Osteoblast (primary cell): ENCODE data around the genes SRSF1 and HSF5.

- CAGE, long polyA plus RNA: no peak
- RRBS: no CpG with 5 or more reads among the region's 10 CpGs
Measured at GRCh38 chr17:57832658-57833076, 17.2 kb downstream of the MRPS23 start.

GRCh38 chr17:57914340-57915154, 40.7 kb downstream of the CUEDC1 start:
- CAGE, long polyA plus RNA: no peak
- RRBS: no CpG with 5 or more reads among the region's 5 CpGs

- CAGE, long polyA plus RNA: no peak
- RRBS: no CpG with 5 or more reads among the region's 4 CpGs
Measured at GRCh38 chr17:57952481-57953104, 2.6 kb downstream of the CUEDC1 start.

- CAGE, long polyA plus RNA: no peak
- RRBS: no CpG with 5 or more reads among the region's 2 CpGs
Measured at GRCh38 chr17:57992375-57992966, 4.4 kb upstream of the VEZF1 start.

DNA sequence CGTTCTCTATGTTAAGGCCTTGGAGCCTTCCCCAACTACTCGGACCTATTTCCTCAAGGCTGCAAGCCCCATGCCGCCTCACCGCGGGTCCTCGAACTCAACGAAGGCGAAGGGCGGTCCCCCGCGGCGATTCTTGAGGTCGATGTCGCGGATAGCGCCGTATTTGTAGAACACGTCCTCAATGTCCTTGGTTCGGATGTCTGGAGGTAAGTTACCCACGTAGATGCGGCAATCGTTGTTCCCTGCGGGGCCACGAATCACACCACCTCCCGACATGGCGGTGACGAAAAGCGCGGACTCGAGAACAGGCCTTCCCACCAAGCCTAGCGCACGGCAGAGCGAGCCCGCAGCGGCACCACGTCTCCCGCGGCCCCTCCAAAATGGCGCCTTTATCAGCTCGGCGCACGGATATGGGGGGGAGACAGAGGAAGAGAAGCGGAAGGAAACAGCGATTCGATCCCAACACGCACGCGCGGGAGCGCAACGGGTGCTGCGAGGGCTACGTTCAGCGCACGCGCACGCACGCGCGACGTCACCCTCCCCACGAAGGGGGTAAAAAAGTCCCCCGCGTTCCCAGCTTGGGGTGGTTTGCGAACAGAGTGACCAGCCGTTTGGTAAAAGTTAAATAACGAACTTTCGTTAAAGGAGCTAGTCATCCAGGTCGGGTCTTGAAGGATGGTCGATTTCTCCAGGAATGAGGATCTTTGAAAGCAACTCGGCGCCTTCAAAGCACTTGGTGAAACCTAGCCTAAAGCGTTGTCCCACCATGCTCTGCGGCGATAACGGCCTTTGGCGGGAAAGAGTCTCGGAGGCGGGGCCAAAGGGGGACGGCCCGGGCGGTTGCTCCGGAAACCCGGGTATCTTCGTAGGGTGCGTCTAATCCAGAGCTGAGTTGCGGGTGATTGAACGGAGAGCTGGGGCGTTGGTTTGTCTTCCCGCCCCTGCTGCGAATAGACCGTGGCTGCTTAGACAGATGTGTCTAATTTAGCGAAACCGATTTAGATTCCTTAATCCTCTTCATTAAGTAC, at the start of gene SRSF1:
Gene SRSF1, minus strand, starts transcription at position 385 of the 1,028 bp plus-strand sequence.
- CAGE, long polyA plus RNA: no peak
- RRBS: no CpG with 5 or more reads among the region's 94 CpGs

DNA sequence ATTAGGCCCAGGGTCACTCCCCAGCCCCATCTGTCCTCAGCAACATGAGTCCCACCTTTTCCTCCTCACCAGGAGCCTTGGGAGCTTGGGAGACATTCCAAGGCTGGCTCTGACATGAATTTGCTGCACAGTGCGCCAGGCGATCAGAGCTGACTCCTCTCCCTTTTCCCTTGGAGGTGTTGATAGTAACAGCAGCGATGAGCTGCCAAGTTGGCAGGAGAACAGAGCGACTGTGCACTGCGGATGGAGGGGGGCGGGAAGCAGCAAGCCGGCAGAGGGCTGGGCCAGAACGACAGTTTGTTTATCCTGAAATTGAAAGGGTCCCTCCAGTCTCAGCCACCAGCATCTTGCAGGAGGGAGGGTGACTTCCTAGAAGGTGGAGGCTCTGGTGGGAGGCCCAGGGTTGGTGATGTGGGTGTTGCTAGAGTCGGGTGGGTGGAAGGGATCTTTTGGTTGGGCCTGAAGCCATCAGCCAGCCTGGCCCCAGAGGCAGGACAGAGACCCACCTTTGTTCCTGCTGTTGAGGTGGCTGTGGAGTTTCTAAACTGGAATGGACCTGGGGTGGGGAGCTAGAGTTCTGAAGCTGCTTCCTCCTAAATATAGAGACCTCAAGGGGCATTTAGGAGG, 22.5 kb upstream of the DYNLL2 start:
- CAGE, long polyA plus RNA: no peak
- RRBS: no CpG with 5 or more reads among the region's 9 CpGs

DNA sequence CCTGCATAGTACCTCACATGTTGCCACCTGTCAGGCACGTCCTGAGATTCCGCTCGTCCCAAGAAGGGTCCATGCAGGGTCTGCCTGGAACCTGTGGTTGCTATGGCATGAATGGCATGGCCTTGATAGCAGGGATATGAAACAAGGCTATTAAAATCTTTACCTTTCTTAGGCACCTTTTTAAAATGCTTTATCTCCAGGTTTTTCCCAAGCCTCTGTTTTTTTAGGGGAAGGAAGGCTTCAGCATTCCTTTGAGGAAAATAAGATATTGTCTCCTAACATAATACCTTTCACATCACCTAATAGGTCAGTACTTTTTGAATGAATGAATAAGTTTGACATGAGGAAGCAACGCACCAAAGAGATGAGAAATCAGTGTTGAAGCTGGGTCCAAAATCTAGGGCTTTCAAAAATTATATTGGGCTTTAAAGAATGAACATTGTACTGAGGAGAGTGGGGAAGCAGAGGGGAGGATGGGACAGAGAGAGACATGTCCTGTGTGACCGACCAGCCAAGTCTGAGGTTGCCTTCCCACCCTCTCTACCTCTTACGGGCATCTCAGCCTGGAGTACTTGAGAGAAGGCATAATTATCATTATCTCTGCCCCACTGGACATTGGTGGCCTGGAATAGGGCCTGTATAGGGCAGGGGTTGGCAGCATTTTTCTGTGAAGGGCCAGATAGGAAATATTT, 2.5 kb downstream of the DYNLL2 start:
- CAGE, long polyA plus RNA: no peak
- RRBS: no CpG with 5 or more reads among the region's 6 CpGs

DNA sequence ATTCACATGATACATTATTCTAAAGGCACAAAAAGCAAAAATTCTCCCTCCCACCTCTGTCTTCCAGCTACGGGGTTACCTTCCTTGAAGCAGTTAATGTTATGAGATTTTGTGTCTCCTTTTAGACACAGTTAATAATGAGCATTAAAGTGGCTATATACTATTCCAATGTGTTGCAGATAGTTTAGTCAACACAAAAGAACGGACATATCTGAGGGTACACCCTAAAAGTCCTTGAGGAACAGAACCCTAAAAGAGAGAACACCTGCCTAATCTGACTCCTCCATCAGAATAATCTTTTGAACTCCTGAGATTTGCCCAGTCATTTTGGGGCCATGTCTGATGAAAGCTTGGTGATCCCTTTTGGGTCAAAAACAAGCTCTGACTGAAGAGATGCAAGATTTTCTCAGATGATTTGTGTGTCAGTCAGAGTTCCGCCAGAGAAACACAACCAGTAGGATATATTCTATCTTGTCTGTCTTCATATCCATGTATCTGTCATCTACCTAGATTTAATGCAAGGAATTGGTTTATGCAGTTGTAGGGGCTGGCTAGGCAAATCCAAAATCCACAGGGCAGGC, 12.2 kb downstream of the DYNLL2 start:
- CAGE, long polyA plus RNA: no peak
- RRBS: no CpG with 5 or more reads among the region's 3 CpGs

- CAGE, long polyA plus RNA: no peak
- RRBS: no CpG with 5 or more reads among the region's 7 CpGs
Measured at GRCh38 chr17:58309585-58310345, 18.8 kb downstream of the TSPOAP1 start.

GRCh38 chr17:58326278-58326613, 2.3 kb downstream of the TSPOAP1 start:
- CAGE, long polyA plus RNA: no peak
- RRBS: no CpG with 5 or more reads among the region's 7 CpGs

- CAGE, long polyA plus RNA: no peak
- RRBS: no CpG with 5 or more reads among the region's 23 CpGs
Measured at GRCh38 chr17:58351032-58352051, 659 bp downstream of the SUPT4H1 start.

DNA sequence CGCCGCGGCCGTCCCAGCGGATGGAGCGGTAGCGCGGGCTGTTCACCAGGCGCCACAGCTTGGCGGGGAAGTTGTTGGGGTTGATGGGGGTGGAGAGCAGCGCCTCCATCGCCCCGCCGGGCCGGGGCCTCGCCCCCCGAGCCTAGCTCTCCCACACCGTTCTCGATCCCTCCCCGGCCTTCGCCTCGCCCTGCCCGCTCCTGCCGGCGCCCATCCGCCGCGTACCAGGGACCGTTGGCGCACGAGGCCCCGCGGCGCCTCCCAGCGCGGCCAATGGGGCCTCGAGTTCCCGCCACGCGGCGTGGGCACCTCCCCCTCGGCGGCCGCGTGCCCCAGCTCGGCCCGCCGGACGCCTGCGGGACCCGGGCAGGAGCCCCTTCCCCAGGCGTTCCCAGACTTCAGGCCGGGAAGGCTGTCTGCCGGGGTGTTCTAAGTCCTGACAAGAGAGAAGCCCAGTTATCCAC, at the start of gene HSF5:
Gene HSF5, minus strand, starts transcription at position 243 of the 464 bp plus-strand sequence.
- CAGE, long polyA plus RNA: no peak
- RRBS: 71% methylated on average over 8 of the region's 54 CpGs

DNA sequence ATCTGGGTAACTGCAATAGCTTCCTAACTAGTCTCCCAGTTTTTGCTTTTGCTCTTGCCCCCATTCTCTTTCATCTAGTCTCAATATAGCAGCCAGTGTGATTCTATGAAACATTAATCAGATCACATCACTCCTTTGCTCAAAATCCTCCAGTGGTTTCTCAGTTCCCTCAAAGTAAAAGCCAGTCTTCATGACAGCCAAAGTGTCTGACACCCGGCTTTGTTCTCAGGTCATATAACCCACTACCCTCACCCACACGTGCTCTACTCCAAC, 4.5 kb downstream of the MTMR4 start:
- CAGE, long polyA plus RNA: no peak
- RRBS: no CpG with 5 or more reads among the region's 2 CpGs

GRCh38 chr17:58513156-58513918, 1.1 kb downstream of the MTMR4 start:
- CAGE, long polyA plus RNA: no peak
- RRBS: 13% methylated on average over 5 of the region's 14 CpGs

GRCh38 chr17:58538992-58539363, 5.2 kb downstream of the SEPTIN4 start:
- CAGE, long polyA plus RNA: no peak
- RRBS: no CpG with 5 or more reads among the region's 5 CpGs

DNA sequence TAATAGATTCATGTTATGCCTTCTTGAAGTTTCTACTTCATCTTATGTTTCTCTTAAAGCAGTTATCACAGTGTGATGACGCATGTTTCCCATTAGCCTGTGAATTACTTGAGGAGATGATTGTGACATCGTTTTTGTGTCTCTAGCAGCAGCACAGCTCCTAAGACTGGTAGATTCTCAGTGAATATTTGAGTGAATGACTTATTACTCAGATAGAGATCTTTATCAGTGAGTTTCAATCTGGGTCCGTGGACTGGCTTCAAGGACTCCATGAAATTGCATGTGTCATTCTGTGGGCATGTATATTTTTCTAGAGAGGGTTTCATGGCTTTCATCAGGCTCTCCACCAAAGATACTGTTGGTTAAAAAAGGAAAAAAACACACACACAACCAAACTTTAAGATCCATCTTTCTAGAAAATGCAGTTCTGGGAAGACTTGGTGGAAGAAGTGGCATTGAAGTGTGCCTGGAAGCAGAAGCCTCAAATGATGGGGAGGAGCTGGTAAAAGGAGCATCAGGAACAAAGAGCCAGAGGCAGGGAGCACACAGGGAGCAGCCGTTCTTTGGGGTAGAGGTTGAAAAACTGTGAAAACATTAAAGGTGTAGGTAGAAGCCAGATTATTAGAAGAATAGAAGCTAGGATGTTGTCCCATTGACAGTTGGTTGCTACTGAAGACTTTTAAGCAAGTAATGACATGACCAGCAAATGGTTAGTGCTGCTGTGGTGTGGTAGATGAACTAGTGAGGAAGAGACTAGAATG, 30.1 kb downstream of the YPEL2 start:
- CAGE, long polyA plus RNA: no peak
- RRBS: no CpG with 5 or more reads among the region's 4 CpGs

- CAGE, long polyA plus RNA: no peak
- RRBS: no CpG with 5 or more reads among the region's 4 CpGs
Measured at GRCh38 chr17:59372104-59373018, 40.9 kb downstream of the YPEL2 start.

- CAGE, long polyA plus RNA: no peak
- RRBS: no CpG with 5 or more reads among the region's 7 CpGs
Measured at GRCh38 chr17:59428864-59429475, 97.5 kb downstream of the YPEL2 start.

GRCh38 chr17:59517312-59517652, 48.1 kb upstream of the DHX40 start:
- CAGE, long polyA plus RNA: no peak
- RRBS: no CpG with 5 or more reads among the region's 1 CpG

GRCh38 chr17:59620192-59620489, 446 bp downstream of the CLTC start:
- CAGE, long polyA plus RNA: no peak
- RRBS: no CpG with 5 or more reads among the region's 8 CpGs